ENCODE measurements around a stretch of chr13.

GRCh38 chr13:109606370-109606997 lies 179.9 kb downstream of the IRS2 start:
- PRO-cap: no peak

DNA sequence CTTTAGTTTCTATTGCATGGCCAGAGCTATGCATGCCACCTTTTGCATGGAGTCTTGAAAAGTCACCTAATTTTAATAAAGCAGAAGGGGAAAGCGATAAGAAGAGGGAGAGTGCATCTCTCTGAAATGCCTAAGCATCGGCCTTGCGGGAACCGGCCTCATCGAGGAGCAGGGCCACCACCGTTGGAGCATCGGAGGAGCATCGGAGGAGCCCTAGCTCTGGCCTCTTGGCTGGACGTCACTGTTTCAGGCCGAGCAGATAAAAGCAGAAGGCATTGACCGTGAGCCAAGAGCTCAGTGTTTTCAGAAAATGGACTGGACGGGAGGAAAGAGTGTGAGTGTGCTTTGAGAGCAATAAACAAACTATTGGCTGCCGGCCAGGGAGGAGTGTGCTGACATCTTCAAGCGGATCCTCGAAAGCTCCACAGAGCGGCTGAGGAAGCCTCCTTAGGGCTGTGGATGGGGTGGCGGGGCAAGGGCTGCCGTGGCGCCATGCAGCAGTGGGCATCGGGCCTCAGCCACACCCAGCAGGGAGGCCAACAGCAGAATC lies 41.9 kb downstream of the IRS2 start:
- PRO-cap: no peak

DNA sequence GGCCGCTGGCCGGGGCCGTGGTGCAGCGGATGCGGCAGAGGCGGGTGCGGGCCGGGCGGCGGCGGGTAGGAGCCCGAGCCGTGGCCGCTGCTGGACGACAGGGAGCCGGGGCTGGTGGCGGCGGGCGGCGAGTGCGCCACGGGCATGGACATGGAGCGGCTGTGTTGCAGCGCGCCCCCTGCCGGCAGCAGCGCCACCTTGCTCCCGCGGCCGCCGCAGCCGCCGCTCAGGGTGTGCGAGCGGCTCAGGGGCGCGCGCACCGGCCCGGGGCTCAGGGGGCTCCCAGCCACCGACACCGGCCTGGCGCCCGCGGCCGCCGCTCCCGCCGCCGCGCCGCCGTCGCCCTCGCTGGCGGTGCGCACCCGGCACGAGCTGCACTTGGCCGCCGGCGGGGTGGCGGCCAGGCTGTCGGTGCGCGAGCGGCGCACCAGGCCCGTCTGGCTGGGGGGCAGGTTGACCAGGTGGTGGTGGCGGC lies 1.7 kb downstream of the IRS2 start:
- PRO-cap: no peak

- PRO-cap: no peak
Observed at GRCh38 chr13:110122967-110123675, 183.8 kb downstream of the COL4A1 start.

GRCh38 chr13:110129002-110129592 lies 177.9 kb downstream of the COL4A1 start:
- PRO-cap: no peak

DNA sequence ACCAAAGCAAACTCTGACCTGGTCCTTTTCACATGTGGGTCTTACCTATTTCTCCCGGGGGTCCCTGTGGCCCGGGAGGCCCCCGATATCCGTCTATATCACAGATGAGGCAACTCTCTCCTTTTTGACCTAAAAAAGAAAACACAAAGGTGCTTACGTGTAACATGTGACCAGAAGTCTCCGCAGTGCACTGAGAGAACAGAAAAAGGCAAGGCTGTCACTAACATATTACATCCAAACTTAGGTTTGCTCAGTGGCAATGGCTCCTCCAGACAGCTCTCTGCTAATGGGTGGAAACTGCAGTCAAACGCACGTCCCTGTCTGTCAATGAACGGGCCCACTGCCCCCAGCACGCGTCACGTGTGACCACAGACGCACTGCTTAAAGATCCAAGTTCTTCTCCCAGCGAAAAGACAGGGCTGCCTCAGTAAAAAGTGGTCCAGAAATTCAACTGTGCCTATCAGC lies 114.1 kb downstream of the COL4A1 start:
- PRO-cap: no peak

GRCh38 chr13:110207300-110207655 lies 99.7 kb downstream of the COL4A1 start:
- PRO-cap: no peak

GRCh38 chr13:110240200-110240639 lies 66.7 kb downstream of the COL4A1 start:
- PRO-cap: no peak

GRCh38 chr13:110250133-110251198 lies 56.5 kb downstream of the COL4A1 start:
- PRO-cap: no peak

- PRO-cap: no peak
Observed at GRCh38 chr13:110290291-110290813, 16.6 kb downstream of the COL4A1 start.

GRCh38 chr13:110310936-110311555 lies 4.0 kb downstream of the COL4A2 start:
- PRO-cap: no peak

DNA sequence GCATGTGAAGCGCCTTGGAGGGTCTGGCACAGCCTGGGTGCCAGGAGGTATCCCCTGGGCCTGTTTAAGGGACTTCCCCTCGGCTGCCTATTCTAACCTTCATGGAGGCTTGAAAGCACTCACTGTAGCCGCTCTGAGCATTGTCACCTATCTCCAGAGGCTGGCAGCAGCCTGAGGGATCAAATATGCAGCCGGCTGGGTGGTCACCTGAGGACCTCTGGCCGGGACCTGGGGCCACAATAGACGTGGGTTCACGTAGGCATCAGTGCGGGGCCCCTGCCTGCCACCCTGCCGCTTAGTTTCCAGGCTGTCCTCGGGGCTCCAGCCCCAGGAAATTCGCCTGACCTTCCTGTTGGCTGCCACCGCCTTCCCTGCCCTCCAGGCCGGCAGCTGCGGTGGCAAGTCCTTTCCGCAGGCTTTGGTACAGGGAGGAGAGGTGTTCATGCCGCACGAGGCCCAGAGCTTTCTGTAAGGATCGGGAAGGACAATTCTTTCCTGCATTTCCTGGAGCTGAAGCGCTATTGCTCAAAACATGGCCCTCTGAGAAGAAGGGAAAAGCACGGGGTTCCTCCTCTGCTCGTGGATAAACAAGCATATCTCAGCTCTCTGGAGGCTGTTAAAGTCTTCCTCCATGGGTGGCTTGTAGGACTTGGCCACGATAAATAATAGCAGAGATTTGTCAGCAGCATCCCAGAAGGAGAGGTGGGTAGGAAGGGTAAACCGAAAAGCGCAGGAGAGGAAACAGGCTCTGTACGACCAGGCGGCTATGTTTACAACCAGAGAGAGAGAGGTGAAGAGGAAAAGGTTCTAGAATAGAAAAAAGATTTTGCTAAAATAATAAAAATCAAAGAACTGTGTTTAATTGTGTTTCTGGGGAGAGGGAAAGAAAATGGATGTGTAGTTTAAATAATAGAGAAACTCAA lies 4.8 kb downstream of the COL4A2 start:
- PRO-cap: no peak

DNA sequence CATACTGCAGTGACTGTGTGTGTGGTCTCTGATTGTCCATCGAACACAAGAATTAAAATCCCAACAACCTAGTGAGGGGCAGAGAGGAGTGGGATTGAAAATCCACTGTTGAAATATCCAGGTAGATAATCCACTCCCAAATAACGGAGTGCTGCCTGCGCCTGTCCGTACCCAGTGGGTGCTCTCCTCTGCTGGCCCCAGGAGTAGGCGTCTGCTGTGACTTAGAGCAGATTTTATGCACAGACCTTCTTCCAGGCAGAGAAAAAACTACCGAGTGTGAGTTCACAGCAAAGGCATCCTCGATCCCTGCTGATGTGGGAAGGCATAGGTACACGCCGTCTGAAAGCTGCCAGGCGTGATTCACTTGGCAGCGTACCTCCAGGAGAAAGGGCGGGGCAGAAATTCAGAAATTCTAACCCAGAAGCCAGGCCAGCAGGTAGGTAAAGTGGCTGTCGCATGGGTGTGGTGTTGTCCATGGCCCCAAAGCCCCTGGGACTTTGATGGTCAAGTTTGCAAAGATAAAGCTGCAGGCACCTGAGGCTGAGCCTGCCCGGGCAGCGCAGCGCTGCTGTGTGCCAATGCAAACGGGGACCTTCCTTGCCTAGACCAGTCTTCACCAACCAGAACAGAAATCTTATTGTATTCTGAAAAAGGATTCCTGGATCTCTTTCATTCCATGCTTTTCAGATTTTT lies 36.2 kb downstream of the COL4A2 start:
- PRO-cap: no peak

GRCh38 chr13:110415740-110416418 lies 108.8 kb downstream of the COL4A2 start:
- PRO-cap: no peak

GRCh38 chr13:110418801-110419835 lies 112.0 kb downstream of the COL4A2 start:
- PRO-cap: no peak

DNA sequence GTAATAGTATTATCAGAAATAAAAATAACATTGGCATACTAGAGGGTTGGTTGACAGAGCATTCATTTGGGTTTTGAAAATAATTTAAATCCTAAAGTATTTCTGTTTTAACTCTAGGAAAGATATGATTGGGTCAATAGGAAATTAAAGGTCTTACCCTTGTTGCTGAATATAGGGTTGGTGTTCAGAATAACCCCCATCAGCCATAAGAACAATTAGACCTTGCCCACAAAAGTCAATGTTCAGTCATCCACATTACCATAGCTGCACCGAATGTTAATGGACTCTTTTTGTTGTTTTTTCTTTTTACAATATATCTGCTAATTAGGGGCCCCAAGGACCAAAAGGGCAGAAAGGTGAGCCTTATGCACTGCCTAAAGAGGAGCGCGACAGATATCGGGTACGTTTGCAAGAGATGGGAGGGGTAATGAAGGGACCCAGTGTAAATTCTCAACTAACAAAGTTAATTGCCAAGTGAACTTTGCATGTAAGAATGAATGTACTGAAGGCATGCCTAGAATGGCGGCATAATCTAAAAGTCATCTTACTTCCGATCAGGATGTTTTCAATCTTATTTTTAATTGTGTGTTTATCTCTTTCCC lies 122.6 kb downstream of the COL4A2 start:
- PRO-cap: no peak

GRCh38 chr13:110449406-110449954 lies 112.0 kb downstream of the RAB20 start:
- PRO-cap: no peak

- PRO-cap: no peak
Observed at GRCh38 chr13:110463795-110464810, 97.4 kb downstream of the RAB20 start.

DNA sequence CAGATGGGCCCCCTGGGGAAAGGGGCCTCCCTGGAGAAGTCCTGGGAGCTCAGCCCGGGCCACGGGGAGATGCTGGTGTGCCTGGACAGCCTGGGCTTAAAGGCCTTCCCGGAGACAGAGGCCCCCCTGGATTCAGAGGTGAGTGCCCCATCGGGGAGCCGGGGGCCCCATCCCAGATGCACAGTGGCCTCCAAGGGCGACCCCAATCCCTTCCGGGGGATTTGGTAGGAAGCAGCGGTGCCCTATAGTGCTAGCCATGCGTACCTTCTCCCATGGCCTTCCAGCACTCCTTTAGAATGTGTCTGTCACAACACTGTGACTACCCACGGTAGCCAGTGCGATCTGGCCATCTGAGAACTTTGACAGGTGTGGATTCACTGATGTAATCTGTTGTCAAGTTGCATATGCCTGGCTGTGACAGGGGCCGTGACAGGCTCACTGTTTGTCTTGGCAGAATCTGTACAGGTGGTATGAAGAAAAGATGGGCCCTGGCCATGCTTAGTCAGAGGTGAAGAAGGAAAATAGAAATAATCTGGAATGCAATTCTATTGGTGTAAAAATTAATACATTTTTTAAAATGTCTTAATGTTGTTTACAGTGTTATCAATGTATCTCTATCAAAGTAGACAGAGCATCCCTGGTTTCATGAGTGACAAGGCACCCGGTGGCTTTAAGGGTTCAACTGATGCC lies 88.4 kb downstream of the RAB20 start:
- PRO-cap: no peak

DNA sequence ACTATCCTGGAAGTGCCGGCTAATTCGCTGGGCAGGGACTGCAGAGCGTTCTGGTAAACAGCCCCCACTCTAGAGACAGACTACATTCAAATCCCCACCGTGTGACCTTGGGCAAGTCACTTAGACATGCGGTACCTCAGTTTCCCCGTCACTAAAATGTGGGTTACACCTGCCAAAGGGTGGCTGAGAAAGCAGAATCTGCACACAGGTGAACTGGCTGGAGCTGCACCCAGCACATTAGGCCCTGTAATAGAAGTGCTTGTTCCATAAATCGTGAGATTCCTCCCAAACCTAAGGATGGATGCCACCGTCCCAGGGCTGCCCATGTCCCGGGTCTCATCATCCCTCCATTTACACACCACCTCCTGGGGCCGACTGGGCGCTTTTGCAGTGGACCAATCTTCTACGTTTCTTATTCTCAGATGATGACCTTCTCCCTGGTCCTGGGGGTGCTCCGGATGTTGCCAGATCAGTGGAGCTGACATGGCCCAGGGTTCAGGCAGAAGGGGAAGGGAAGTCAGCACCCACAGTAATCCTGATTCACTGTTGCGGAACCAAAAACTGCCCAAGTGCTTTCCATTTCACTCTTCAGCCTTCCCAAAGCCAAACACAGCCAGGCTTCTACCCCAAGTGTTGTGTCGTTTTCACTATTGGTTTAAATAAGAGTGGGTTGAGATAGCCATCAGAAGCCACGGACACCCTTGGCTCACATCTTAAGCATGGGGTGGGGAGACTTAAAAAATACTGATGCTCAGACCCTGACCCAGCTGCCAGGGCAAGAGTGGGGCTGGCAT lies 29.9 kb downstream of the RAB20 start:
- PRO-cap: no peak